PFSK-1 (cell line): ENCODE measurements around the gene ERBIN.

DNA sequence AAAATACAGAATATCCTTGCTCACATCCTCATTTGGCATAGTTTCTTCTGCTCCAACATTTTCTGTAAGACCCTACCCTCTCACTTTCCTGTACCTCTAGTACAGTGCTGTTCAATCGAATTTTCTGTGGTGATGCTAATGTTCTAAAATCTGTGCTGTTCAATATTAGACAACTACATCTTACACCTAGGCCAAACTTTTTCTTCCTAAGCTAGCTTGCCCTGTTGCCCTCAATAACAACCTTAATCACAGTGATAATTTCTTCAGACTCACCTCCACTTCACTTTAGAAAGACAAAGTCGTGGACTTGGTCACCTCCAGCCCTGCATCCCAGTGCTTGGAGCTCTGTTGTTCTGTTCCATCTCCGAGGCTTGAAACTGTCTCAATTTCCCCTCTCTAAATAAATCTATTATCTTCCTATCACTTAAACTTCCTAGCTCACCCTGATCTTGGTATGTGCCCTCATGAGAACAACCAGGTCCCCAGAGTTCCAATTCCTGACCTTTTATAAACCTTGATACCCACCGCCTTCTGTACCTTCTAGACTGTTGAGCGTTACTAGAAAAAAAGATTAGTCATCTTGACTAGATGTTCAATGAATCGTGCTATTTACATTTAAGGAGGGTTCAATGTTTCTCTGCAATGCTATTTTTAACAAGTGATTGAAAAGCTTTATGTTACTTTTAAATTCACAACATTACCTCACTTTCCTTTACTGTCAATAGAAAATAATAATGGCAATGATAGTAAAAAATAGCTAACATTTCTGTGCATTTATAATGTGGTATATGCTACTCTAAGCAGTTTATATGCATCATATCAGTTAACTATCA is 270.2 kb downstream of the PDE4D start:
- RRBS: no CpG with 5 or more reads among the region's 6 CpGs

DNA sequence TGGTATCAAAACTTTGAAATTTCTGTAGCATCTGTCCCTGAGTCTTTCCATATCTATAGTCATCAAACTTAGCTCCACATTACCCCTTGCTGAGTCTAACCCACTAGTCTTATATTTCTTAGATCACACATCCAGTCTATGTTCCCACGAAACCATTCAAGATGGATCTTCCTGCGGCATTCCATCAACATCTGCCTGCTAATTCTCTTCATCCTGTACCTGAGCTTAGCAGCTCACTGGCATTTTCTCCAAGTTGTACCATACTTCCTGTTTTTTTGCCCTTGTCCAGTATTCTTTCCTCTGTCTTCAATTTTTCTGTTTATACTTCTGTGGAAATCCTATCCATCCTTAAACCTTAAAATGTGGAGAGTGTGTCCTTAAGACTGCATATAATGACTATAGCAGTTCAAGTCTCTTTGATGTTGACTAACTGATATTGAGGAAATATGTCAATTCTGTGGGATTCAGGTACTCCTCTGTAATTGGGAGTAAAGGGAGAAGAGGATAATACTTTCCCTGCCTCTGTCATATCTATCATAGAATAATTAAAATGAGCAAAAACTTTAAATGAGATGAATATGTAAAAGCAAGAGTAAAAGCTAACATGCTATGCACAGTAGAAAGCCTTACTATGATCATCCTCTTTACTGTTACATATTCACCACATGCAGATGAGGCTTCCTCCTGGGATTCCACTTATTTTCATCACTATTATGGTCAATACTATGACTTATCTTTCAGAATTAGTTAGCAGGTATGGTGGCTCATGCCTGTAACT is 225.7 kb downstream of the PDE4D start:
- RRBS: no CpG with 5 or more reads among the region's 2 CpGs

DNA sequence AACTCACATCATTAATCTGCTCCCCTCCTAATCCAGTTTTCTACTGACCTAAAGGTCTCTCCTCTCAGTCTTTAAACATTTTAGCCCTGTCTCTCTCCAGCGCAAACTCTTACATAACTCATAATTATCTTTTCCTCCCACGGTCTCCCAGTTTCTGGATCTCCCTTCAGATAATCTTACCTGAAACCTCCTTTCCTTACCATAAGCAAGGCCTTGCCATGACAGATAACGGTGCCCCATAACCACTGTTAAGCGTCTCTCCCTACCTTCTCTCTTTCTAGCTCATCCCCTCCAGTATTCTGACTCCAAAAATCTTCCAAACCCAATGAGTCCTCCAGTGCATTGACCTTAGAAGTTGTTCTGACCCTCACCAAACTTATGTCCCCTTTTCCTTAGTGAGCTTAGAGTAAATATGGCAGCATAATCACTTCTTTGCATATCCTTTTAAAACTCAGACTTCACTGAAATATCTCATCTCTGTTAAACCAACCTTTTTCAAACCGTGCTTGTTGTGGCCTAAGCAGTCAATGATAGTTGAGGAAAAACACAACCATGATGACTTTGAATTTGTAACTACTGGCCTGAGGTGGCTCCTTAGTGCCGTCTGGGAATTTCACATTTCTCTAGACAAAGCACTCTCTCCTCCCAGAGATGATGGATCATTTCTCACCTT is 146.5 kb downstream of the PDE4D start:
- RRBS: no CpG with 5 or more reads among the region's 6 CpGs

DNA sequence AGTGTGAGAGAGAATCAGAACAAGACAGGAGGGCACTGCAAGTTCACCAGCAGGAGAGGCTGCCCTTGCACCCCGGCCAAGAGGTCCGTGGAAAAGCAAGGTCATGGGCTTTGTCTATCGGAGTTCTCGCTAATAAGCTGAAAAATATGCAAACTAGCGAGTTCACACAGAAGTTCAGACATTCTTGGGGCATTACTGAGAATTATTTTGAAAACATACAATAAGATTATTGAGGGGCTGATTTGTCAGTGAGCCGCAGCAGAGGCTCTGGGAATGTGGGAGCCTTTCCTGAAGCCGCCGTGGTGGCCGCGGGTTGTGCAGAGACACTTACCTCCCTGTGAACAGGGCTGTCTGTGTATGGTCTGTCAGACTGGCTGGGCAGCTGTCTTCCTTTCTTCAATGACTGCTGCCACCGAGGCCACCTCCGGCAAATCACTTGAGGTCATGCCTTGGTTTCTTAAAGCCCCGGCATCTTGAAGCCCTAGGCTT is 79.6 kb upstream of the ZSWIM6 start:
- RRBS: 69% methylated on average over 2 of the region's 13 CpGs

- RRBS: under 1% methylated on average over 13 of the region's 54 CpGs
Measured at GRCh38 chr5:61330243-61330979, 1.6 kb upstream of the ZSWIM6 start.

GRCh38 chr5:61356638-61357473 is 24.8 kb downstream of the ZSWIM6 start:
- RRBS: no CpG with 5 or more reads among the region's 4 CpGs

GRCh38 chr5:61525524-61526161 is 193.6 kb downstream of the ZSWIM6 start:
- RRBS: no CpG with 5 or more reads among the region's 12 CpGs

DNA sequence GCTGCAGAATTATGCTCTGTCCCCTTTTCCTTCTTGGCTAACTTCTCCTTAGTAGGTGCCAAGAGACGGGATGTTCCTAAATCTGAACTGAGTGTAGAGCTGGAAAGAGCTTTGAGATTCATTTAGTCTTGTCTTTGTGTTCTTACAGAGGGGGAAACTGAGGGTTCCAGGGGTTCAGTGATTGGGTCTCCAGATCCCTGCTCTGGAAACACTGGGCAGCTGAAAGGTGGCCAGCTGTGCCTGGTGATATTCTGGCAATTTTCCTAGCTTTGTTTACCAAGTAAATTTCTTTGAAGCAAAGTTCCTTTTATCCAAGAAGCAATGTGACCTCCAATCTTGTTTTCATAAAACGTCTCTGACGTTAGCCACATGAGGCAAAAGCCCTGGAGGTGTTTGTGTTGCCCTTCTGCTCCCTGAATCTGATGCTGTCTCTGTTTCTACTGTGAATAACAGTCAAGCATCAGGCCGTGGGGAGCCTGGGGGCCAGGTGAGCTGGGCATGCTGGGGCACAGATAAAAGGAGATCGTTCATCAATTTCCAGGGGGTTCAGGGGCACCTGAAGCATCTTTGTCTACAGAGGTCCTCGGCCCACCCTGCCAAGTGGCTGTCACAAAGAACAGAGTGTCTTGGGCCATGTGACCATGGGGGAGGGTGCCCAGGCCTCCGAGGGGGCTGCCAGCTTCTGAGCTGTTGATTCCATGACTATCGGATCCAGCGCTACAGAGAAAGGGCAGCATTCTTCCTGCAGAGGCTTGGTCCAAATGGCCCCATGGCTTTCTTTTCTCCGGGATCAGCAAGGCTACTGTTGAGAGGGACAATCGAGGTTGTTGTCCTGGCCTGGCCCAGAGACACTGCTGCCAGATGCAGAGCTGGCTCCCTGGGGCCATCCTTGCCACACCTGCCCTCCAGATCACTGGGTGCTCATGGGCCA is 288.9 kb downstream of the ZSWIM6 start:
- RRBS: no CpG with 5 or more reads among the region's 11 CpGs

- RRBS: no CpG with 5 or more reads among the region's 11 CpGs
Measured at GRCh38 chr5:61624954-61625519, 293.0 kb downstream of the ZSWIM6 start.

DNA sequence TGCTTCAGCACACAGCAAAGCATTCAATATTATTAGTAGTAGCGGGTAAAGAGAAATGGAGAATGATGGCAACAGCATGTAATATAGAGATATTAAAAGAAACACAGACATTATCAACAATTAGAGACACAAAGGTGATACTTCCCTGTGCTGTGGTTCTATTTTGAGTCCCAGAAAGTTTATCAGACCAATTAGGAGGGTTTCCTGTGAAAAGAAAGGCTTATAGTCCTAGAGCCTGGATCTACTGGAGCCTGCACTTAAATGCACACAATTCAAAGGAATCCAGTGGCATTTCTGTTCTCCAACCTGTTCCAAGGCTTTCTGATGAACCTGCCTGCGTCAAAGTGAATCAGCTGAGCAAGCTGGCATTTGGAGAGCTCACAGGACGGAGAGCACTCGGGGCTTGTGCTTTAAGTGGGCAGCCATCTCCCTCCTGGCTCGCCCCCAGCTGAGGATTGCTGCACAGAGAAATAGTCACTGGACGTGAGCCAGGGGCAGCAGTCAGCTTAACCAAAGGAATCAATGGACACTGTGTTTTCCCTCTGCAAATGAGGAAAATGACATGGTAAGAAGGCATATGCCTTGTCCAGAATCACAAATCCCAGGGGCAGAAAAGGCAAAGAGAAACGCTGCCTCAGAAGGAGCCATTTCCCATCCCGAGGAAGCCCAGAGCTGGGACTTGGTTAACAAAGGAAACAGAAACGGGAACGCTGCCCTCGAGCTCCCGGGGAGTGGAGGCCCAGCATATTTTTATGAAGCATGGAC is 299.3 kb downstream of the ZSWIM6 start:
- RRBS: 0% methylated on average over 1 of the region's 12 CpGs

- RRBS: 2% methylated on average over 12 of the region's 29 CpGs
Measured at GRCh38 chr5:62306789-62307177, 777 bp downstream of the KIF2A start.

- RRBS: no CpG with 5 or more reads among the region's 11 CpGs
Measured at GRCh38 chr5:62323835-62324883, 18.2 kb downstream of the KIF2A start.

- RRBS: no CpG with 5 or more reads among the region's 4 CpGs
Measured at GRCh38 chr5:62413359-62413669, 751 bp downstream of the IPO11 start.

GRCh38 chr5:64804202-64804401 is 35.4 kb downstream of the CWC27 start:
- RRBS: no CpG with 5 or more reads among the region's 2 CpGs

DNA sequence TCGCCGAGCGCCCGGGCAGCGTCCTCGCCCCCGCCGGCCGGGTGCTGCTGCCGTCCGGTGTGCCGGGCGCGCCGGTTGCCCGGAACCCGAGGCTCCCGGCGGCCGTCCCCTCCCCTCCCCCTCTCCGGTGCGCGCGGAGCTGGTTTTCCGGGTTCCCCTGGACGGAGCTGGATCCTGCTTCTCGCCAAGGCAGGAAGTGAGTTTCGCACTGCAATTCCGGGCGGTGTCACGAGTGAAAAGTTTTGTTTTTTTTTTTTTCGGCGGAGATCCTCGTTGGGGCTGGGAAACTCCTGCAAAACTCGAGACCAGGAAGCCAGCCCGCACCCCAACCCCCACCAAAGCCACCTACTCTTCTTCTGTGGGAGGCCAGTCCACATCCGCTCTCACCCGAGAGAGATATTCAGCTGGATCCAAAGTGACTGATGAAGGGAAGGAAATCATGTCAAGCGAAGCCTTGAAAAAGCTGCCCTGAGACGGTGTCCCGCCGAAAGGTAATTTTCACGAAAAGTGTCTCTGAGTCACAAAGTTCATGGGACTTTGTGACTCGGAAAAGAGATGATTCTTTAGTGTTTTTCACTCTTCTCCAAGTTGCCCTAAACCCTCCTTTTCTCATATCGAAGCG is at the start of gene ERBIN:
Gene ERBIN (plus strand): TSS at position 260 of the 622 bp plus-strand sequence.
- RRBS: 1% methylated on average over 9 of the region's 46 CpGs

DNA sequence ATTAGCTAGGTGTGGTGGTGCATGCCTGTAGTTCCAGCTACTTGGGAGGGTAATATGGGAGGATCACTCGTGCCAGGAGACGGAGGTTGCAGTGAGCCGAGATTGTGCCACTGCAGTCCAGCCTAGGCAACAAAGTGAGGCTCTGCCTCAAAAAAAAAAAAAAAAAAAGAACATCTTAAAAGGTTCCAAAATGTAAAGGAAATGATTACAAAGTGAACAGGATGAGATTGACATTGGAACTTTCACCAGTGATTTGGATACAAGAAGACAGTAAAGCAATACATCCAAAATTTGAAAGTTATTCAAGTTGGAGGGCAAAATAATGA is 59.9 kb upstream of the SREK1 start:
- RRBS: no CpG with 5 or more reads among the region's 3 CpGs

GRCh38 chr5:66161936-66162726 is 18.0 kb downstream of the SREK1 start:
- RRBS: no CpG with 5 or more reads among the region's 7 CpGs

- RRBS: no CpG with 5 or more reads among the region's 6 CpGs
Measured at GRCh38 chr5:66621879-66622339, 25.7 kb downstream of the MAST4 start.

DNA sequence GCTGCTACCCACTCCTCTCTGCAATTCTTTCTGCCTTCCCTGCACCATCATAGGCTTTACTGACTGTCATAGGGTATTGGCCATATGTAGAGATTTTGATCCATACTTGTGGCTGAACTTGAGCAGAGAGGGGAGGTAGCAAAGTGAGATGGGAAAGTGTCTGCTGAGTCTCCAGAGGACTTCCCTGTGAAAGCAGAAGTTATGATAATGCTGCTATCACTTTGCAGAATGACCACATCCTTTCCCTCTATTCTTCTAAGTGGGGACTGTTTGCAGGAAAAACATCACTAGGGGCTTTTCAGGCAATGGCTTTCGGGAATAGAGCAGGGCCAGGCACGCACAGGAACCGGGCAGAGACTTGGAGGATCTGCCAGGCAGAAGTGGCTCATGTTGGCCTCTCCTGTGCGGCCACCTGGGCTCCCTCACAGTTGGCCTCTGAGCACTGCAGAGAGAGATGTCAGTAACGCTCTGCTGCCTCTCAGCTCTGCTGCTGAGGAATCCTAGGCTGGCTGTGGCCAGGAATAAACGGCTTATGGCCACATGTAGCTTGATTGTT is 214.6 kb downstream of the MAST4 start:
- RRBS: no CpG with 5 or more reads among the region's 6 CpGs

- RRBS: no CpG with 5 or more reads among the region's 3 CpGs
Measured at GRCh38 chr5:66989110-66989702, 207.4 kb downstream of the CD180 start.